Sciatic nerve (tissue), 1 donor: Measurements from ENCODE around the gene TLE6.

GRCh38 chr19:2321309-2322040 lies 6.9 kb downstream of the LSM7 start:
- PRO-cap = no peak

DNA sequence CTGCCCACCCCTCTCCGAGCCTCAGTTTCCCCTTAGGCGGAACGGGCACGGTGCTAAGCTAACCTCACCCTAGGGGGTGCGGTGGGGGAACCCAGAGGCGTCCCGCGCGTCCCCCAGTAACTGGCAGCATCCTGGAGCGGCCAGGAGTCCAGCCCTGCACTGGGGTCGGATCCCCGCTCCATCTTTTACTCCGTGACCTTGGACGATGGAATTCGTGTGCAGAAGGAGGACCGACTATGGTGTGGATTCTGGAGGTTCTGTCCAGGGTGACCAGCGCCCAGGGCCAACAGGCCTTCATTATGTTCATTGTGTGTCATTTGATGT lies 608 bp downstream of the SPPL2B start:
- PRO-cap = no peak

DNA sequence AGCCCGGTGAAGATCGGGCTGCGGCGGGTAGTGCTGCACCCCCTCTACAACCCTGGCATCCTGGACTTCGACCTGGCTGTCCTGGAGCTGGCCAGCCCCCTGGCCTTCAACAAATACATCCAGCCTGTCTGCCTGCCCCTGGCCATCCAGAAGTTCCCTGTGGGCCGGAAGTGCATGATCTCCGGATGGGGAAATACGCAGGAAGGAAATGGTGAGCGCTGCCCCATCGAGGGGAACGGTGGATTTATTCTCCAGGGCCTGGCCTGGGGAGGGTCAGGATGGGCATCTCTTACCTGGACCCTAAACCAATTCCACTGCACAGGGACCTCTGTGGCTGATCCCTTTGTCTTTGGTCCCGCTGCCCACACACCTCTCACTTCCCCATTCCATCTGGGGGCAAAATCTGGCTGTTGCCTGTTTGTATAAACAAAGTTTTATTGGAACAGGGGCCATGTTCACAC lies 10.8 kb downstream of the TIMM13 start:
- PRO-cap = no peak

DNA sequence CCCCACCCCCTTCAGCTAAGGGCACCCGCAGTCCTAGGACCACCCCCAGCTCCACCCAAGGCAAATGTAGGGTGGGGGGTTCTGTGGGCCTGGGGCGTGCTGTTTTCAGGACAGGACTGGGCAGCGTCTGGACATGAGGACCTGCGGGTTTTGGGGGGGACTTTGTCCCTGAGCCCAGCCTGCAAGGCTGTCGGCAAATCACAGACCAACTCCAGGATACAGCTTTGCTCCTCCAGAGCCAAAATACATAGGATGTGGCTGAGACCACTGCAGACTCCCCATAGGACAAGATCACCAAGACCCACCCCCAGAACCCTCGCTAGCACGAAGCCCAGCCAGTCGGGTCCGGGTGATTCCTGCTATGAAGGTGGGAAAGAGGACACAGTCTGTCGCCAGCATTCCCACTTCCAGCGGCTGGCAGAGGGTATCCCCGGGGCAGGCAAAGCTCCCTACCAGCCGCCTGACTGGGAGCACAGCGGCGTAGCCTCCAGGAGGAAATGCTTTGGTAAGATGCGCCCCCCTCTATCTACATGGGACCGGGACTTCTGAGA lies 1.6 kb upstream of the TIMM13 start:
- PRO-cap = no peak

DNA sequence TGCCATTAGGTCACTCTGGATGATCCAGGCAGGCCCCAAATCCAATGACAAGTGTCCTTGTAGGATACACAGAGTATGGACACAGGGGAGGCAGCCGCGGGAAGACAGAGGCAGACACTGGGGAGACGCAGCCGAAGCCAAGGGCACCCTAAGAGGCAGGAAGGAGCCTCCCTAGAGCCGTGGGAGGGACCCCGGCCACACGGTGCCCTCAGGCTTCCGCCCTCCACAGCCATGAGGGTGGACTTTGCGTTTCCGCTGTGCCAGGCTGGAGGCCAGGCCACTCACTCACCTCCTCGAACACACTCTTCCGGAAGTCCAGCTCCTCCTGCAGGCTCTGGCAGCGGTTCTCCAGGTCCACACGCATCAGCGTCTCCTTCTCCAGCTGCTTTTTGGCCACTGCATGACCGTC lies 10.5 kb upstream of the TIMM13 start:
- PRO-cap = no peak

- PRO-cap = no peak
These were observed 5.5 kb downstream of the GADD45B start for GRCh38 chr19:2481442-2481879.

DNA sequence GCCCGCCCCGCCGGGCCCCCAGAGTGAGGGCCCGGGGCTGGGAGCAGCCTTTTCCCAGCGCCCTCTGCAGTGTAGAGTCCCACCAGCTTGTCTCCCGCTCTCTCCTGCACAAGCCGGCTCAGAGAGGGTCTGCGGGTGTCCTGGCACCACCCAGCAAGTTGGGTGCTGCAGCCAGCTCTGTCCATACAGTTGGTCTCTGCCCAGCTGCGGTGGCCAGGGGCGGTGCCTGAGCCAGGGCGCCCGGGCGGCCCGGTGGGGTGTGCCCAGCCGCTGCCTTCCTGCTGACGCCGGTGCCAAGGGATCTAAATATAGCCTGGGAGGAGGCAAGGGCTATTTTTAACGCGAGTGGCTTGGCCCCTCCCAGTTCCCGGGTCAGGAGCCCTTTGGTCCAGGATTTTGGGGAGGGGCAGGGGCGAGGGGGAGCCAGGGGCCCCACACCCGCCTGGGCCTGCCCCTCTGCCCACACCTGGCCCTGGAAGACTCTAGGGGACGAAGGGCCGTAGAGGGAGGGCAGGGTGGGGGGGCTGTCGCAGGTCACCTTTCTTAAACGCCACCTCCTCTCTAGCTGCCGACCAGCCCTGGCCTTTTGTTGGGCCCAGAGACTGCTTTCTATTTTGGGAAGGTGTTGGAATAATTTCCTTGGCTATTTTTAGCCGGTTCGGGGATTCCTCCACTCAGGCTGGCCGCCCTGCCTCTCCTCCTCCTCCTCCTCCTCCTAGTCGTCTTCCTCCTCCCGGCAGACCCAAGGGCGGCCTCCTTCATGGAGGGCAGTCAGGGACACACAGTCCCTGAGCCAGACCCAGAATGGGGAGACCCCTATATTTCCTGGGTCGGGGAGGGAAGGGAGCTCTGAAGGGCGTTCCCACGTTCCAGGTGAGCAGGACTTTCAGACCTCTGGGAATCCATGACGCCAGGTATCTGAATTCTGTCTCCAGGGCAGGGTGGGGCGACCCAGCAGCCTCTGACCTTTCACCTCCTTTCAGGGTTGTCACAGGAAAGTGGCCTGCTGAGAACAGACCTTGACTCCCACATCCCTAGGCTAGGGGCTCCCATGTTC lies 19.6 kb downstream of the GADD45B start:
- PRO-cap = bidirectional peak, plus-strand start at position 363 of the sequence, minus-strand start at position 280 of the sequence; bidirectional peak, plus-strand start at position 656 of the sequence, minus-strand start at position 563 of the sequence

GRCh38 chr19:2531025-2531538 lies 55.2 kb downstream of the GADD45B start:
- PRO-cap = no peak

DNA sequence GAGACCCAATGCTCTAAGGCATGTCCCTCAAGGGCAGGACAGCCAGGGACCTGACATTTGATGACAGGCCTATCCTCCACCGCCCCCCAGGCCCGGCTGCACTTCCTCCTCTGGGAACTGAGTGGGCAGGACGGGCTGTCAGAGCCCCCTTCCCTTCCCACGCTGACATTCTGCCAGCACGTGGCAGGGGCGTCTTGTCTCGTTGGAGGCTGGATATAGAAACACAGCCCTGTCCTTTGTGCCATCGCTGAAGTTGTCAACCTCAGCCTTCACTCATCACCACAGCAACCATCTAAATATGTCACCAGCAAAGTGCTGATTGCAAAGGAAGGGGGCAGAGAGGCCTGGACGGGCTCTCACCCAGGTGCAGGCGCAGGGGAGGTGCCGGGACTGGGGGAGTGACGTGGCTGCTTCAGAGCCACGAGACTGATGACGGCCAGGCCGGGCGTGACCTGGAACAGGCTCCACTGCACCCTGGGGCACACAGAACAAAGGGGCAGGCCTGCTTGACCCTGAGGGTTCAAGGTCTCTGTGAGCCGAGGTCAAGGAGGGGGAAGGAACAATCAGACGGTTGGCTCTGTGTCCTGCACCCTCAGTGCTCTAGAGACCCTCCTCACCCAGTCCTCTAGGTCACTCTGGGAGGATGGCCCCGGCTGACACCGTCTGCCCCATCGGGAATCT lies 38.3 kb downstream of the GNG7 start:
- PRO-cap = no peak

GRCh38 chr19:2700616-2701039 lies 1.9 kb downstream of the GNG7 start:
- PRO-cap = no peak

GRCh38 chr19:2762773-2763469 lies 20.2 kb downstream of the SGTA start:
- PRO-cap = no peak

DNA sequence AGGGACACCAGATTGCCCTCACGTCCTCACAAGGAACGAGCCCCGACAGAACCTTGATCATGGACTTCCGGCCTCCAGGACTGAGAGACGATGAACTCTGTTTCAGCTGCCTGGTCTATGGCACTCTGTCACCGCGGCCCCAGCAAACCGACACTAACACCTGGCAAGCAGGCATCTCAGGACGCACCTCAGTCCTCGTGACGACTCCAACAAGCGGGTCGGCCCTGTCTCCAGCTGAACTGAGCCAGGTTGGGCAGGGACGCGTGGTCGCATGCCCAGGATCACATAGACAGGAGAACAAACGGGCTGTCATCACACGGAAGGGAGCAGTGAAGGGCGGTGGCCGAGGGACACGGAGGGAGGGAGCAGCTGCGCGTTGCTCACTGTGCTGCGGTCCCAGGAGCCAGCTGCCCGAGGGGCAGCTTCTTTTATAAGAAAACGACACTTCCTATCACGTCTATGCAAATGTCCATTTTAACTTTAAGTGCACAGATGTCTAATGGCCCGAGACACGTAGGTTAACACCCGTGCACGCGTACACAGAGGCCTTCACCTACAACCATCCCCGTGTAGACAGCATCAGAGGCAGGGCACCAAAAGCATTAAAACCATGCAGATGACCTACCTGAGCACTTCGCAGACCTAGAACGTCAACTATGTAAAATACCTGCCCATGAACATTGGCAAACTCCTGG lies 8.9 kb downstream of the SGTA start:
- PRO-cap = no peak

DNA sequence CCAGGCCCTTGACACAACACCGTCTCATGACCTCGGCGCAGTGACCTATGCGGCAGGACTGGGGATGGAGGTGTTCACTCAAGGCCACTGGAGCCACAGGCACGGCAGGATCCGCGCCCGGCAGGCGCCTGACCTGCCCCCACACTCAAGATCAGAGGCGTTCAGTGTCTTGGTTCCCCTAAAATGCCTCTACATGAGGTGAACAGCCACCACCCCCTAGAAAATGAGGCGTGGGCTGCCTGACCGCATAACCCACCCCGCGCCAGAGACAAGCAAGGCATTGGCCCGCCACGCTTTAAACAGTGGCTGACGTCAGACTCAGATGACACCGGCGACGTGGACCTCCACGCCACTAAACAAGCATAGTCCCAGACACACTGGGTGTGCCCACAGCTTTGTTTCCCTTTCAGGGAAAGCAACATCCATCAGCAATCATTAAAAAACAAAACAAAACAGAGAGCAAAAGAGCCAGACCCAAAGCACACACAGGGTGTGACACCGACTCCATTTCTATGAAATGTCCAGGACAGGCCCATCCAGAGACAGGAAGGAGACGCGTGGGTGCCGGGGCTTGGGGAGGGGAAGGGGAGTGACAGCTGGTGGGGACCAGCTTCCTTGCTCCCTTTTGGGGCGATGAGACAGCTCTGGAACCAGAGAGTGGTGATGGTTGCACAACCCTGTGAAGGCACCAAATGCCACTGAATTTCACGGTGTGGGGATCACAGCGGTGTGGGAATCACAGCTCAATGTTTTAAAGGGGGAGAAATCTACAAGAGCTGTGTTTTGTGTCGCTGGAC lies 7.8 kb downstream of the SGTA start:
- PRO-cap = bidirectional peak, plus-strand start at position 455 of the sequence, minus-strand start at position 180 of the sequence; bidirectional peak, plus-strand start at position 641 of the sequence, minus-strand start at position 511 of the sequence

- PRO-cap = no peak
These were observed 3.6 kb upstream of the ZNF554 start for GRCh38 chr19:2815931-2816648.

- PRO-cap = no peak
These were observed 10.6 kb upstream of the ZNF556 start for GRCh38 chr19:2856450-2857049.

DNA sequence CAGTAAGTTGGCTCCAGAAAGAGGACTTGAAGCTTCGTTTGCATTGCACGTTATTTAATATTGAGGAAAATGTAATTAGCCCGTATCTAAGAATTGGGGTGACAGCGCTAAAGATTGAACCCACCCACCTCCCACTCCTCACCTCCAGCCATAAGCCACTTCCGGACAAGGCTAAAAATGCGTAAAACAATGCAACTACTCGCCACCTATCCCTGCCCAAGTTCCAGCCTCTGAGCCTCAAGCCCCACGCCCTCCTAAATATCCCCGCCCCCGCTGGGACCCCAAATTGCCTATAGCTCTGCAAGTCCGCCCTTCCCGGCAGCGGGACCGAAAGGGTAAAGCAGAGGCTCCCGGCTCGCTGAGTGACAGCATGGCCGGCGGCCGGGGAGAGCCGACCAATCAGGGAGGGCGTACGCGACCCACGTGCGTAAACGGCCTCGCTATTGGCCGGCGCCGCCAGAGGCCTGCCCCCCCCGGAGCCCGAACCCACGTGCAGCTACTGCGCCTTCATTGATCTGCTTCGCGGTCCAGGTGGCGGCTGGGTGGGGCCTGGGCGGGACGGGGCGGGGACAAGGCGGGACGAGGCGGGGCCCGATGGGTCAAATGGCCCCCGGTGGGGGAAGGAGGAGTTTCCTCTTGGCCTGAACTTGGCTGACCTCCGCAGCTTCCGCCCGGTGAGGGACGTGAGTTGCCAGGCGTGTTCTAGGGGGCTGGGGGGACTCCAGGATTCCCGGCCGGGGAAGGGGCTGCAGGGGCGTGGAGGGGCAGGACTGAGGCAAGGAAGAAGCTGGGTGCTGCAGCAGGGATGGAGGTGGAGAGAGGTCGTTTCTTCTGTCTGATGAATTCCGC lies at the start of gene TLE6:
TSS of gene TLE6 (plus strand) at position 628 of the 849 bp plus-strand sequence.
- PRO-cap = bidirectional peak, plus-strand start at position 510 of the sequence, minus-strand start at position 372 of the sequence

DNA sequence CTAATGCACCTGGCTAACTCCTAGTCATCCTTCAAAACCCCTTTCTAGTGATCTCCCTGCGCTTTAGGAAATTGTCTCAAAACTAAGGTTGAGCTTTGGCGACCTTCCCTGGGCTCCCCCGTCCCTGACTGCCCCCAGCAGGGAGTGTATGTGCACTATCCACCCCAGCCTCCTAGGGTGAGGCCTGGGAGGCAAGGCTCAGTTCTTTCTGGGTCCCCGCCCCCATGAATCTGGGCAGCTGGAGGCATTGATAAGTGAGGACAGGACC lies 356 bp downstream of the TLE6 start:
- PRO-cap = no peak

- PRO-cap = no peak
These were observed 13.6 kb upstream of the TLE2 start for GRCh38 chr19:3042676-3043111.

GRCh38 chr19:3053038-3054268 lies 8.8 kb downstream of the TLE5 start:
- PRO-cap = unidirectional peak, minus-strand start at chr19:3053464

DNA sequence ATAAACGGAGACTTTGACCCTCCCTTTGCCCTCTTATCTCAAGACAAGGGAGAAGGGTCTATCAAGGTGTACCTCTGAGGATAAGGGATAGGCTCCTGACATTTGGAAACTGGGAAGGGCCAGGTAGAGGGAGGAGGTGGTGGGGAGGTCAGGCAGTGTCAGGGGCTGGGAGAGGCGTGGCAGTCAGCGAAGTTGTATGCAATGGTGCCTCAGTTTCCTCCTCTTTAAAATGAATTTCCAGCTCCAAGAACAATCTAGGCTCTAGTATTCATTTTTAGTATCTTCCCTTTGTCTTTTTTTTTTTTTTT lies 4.6 kb upstream of the GNA11 start:
- PRO-cap = no peak